Progenitor cell of endocrine pancreas (in vitro differentiated cells): Measurements from ENCODE around the genes JAML and CD3D.

DNA sequence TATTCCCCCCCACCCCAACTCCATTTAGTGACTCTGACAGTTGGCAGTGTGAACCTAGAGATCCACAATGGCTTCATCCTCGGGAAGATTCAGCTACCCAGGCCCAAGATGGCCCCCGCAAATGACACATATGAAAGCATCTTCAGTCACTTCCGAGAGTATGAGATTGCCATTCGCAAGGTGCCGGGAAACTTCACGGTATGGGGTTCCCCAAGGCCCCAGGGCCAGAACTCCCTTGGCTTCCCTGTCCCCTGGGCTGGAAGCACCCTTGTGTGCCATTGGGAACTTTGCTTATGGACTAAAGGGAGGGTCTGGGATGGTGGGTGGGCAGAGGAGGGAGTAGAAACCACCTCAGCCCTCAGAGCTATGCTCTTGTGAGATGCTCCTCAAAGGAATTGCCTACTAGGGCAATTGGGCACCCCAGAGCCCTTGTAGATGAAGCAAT is 7.0 kb downstream of the IL10RA start:
- PRO-cap = no peak

GRCh38 chr11:117997658-117998051 is 11.5 kb downstream of the IL10RA start:
- PRO-cap = no peak

DNA sequence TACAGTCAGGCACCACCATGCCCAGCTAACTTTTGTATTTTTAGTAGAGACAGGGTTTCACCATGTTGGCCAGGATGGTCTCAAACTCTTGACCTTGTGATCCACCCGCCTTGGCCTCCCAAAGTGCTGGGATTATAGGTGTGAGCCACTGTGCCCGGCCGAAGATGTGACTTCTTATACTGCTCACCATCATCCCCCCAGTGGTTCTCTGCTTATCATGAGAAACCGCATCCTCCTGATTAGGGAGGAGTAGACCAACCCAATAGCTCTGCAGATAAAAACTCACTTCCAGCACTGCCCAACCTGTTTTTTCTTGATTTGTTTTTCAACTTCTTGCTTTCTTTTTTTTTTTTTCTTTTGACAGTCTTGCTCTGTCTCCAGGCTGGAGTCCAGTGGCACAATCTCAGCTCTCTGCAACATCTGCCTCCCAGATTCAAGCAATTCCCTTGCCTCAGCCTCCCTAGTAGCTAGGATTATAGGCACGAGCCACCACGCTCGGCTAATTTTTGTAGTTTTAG is 21.4 kb downstream of the IL10RA start:
- PRO-cap = no peak

GRCh38 chr11:118180370-118180855 is 4.0 kb upstream of the SCN2B start:
- PRO-cap = no peak

DNA sequence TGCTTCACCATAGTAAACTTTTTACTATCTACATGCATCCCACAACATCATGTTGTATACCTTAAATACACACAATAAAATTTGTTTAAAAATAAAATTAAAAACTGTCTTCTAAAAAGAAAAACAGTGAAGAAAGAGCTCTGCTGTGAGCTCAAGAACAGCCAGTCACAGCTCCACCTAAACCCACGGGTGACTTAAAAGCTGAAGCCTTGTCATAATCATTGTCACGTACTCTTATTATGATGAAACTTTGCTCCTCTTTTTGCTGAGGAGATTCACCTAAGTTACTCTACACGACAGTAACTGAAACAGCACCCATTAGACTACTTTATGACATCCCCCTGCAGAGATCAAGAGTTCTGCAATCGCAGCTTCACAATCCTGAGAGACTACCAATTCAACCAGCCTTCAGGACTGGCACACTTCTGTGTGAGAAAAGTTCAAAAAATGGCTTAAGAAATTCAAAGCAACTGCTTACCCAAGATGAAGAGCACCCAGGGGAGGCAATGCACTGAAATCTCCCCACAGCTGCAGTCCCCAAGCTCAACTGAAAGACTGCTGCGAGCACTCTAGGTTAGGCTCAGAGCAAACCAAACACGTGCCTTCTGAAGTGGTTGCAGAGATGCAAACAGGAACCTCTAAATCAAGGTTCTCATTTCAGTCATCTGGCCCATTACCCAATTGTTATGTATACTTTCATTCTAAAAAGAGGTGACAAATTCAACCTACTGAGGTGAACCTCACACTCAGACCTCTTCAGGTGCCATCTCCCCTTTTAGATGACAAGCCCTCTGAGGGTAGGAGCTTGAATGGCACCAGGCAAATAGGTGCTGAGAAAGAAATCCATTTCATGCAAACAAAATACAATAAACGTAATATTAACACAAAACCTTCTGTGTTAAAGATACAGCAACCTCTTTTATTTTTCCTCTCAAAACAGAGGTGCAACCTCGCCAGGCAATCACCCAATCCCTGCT is at the start of gene JAML:
JAML (minus strand) TSS at position 549 of the 977 bp plus-strand sequence.
- PRO-cap = no peak

GRCh38 chr11:118263075-118263561 is 979 bp downstream of the MPZL2 start:
- PRO-cap = no peak

- PRO-cap = no peak
These were observed 582 bp downstream of the CD3D start for GRCh38 chr11:118341905-118342341.

DNA sequence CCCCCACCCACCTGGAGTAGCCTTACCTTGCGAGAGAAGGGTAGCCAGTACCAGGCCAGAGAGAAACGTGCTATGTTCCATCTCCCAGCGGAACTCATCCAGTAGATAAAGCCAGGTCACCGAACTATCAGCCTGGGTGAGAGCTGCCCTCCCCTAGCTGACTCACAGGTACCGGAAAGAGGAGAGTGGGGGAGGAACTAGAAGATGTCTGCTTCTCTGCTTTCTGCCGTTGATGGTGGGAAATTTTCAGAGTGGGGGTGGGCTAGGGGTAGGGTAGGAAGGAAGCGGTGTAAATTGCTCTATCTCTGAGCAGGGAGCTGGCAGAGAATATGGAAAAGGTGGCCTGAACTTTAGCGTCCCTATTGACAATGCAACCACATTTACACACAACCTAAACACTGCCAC is at the start of gene CD3D:
CD3D (minus strand) TSS at position 179 of the 405 bp plus-strand sequence.
- PRO-cap = no peak

GRCh38 chr11:118435835-118436304 is 422 bp upstream of the KMT2A start:
- PRO-cap = unidirectional peak, minus-strand start at chr11:118436000; bidirectional peak, plus-strand start at chr11:118436497, minus-strand start at chr11:118436051

- PRO-cap = no peak
These were observed 35.9 kb downstream of the KMT2A start for GRCh38 chr11:118471929-118472946.

DNA sequence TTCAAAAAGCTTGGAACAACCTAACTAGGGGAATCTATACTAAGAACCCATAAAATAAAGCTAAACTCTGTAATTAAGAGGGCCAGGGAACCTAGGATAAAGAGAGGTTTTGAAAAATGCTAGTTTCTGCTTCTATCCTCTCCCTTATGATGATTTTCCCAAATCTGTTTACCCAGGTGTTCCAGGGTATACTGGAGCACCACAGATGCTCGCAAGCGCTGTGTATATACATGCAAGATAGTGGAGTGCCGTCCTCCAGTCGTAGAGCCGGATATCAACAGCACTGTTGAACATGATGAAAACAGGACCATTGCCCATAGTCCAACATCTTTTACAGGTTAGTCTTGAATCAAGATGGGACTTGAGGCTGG is 26.5 kb upstream of the TTC36 start:
- PRO-cap = no peak

DNA sequence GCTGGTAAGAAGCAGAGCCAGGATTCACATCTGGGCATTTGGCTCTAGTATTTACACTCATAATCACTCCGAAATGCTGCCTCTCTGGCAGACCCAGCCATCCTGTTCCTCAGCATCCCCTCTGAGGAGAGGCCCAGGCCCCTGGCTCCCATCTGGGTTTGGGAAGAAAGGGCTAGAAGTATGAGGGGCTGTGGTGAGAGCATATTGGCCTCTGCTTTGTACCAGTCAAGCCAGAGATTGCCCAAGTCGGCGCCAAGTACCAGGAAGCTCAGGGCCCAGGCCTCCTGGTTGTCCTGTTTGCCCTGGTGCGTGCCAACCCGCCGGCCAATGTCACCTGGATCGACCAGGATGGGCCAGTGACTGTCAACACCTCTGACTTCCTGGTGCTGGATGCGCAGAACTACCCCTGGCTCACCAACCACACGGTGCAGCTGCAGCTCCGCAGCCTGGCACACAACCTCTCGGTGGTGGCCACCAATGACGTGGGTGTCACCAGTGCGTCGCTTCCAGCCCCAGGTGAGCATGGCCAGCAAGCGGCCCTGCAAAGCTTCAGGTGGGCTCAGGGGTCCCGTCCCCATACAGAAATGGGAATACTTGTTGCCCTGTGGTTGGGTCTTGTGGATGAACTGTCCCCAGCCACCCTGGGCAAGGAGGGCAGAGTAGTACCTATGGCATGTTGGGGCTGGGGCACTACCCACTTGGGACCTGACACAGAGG is 1.9 kb downstream of the TMEM25 start:
- PRO-cap = no peak

GRCh38 chr11:118605362-118605917 is 2.0 kb upstream of the PHLDB1 start:
- PRO-cap = no peak

DNA sequence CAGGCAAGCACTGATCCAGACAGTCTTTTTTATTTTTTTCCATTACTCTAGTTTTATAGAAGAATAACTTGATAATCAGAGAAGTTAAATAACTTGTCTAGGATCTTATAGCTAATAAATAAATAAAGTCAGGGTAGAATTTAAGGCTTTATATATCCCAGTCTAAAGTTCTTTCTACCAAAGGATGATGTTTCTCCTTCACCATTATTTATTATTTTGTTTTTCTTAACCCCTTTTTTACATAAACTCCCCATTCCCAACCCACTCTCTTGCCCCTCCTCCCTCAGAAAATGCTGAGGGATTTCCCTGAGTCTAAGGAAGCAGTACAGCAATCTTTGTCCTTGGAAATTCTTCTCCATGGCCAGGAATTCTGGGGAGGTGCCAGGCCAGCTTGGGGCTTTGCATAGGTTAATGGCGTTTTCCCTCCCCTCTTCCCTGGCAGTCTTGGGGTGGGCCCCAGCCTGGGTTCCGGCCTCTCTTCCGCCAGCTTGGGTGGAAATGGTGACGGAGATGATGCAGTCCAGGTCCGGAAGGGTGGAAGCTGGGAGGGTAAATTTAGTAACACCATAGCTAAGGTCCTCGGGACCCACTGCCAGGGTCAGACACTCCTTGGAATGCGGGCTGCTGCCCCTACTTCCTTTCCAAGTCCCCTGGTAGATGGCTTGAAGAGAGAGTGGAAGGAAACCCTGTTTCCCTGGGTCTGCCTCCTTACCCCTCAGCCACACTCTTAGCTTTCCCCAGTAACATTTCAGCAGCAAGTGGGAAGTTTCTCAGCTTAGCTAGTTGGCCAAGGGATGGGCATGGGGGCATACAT is 4.9 kb downstream of the PHLDB1 start:
- PRO-cap = no peak

GRCh38 chr11:118620544-118620881 is 13.1 kb downstream of the PHLDB1 start:
- PRO-cap = no peak

DNA sequence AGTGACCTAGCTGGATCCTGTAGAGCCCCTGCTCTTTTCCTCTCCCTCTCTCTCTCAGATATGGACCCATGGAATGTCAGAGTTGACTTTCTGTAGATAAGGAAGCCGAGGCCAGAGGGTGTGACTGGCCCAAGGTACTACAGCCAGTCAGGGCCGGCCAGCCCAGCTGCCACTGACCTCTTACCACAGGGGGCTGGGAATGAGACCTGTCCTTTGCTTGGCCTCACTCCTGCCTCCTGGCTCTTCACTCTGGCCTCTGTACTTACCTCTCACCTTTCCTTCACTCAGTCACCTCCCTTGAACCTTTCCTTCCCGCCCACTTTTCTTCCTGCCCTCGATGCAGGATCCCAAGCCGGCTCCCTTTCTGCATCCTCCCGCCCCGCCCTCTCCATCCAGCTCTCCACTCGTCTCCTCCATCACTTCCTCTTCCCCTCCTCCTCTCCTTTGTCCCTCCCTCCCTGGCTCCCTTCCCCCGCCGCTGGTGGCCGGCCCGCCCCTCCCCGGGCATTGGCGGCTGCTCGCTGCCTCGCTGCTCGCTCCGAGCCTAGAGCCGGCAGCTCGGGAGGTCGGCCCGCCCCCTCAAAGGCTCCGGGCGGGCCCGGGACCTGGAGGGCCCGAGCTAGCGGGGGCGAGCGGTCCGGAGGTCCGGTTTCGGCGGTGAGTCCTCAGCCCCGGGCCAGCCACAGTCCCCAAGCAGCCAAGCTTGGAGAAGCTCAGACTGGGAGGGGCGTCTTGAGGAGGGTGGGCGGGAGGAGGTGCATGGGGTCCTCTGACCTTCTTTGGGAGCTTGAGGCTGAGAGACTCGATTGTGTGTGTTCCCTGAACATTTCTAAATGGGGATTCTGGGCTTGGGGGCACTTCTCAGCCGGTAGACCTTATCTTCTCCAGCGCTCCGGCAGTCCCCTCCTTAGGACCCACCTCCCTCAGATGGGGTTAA is 13.7 kb downstream of the PHLDB1 start:
- PRO-cap = bidirectional peak, plus-strand start at position 209 of the sequence, minus-strand start at position 62 of the sequence; bidirectional peak, plus-strand start at position 582 of the sequence, minus-strand start at position 251 of the sequence; unidirectional peak, minus-strand start at position 705 of the sequence

DNA sequence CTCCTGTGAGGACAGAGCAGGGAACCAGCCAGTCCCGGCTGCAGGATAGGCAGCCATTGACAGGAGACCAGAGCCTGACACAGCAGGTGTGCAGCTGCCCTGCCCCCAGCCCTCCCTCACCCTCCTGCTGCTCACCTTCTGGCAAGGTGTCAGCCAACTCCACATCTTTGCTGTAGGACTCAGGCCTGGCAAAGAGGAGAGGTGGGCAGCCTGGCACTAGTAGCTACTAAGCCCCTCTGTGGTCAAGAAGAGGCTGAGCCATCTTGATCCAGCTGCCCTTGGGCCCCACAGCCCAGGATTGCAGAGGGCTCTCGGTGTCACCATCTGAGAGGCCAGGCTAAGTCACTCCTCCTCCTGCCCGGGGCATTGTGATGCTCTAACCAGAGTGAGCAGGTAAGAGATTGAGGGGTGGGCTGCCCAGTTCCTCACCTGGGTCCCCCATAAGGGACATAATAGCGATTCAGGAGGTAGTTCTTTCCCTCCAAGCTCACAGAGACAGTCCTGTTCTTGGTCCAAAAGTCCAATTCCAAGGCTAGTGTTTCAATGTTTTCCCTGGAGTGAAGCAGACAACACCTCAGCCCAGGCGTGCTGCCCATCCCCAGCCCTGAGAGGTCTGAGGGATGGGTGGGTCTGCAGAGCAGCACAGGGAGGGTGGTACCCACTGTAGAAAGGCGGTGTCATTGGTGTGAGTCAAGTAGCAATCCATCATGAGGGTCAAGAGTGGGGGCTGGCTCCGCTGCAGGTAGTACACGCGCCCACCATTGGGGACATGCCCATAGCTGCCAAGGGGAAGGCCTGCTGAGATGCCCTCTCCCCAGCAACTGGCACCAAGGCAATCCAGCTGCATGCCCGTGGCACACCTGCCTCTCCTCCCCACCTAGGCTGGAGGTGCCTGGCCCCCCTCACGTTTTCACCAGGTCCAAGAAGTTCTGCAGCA is 18.5 kb downstream of the TREH start:
- PRO-cap = no peak

DNA sequence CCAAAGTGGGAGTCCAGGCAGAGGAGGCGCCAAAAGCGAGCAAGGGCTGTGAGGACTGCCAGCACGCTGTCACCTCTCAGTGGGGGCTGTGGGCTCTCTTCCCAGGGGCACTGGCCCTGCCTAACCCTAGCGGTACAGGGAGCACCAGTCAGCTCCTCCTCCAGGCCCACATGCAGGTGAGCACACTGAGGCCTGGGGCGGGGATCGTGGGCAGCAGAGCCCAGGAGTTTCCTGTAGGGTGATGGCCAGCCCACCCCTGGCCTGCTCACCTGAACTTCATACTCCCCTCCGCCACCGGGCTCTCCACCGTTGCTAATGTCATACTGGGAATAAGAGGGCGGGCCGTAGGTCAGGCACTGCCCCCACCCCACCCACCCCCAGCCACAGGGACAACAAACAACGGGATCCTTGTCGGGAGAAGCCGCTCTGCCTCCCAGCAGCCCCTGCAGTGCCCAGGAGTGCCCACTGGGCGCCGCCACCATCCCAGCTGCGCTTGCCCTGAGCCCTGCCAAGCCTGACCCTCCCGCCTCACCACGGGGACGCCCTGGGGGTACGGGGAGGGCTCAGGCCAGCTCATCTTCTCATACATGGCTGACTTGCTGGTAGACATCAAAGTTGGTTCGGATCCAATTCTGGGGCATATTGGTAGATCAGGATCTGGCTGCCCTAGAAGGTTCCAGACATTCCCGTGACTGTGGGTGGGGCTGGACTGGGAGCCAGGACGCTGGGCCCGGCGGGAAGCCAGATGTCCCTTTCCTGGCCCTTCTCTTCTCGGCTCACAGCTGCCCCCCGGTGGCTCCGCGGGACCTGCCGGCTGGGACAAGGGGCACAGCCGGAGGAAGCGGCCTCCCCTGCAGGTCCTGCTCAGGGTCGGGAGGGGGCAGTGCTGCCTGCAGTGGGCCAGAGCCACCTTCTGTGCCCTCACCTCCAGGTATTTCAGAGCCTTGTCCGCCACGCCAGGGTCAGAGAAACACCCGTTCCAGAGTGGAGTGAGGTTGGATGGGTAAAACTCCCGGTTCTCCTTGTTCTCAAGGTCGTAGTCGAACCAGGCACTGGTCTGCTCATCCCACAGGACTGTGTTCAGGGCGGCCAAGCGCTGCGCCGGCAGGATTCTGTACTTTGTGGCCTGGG is 10.4 kb upstream of the TREH start:
- PRO-cap = bidirectional peak, plus-strand start at position 392 of the sequence, minus-strand start at position 305 of the sequence; bidirectional peak, plus-strand start at position 965 of the sequence, minus-strand start at position 711 of the sequence

GRCh38 chr11:118700156-118700740 is 20.8 kb upstream of the TREH start:
- PRO-cap = no peak

DNA sequence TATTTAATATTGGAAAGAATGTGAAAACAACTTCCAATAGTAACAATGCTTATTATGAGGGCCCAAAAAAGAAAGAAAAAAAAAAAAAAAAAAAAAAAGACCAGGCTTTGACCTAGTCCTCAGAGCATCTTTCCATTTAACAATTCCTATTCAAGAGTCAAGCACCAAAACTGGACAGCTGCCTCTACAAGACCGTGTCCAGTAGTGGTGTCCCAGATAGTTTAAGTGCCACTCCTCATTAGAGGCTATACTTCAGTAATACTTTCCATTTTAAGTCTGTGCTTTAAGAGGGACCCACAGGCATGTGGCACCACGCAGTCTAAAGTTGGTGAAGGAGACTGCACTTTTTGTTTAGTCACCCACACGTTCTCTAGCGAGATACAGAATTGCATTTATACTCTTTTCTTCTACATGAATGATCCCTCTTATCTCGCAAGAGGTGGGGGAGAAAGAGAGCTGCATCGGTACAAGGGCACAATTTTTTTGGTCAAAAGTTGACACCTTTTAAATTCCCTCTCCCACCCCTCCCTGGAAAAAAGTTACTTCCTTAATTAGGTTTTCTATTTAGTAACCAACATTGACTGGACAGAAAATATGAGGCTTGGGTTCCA is 41.6 kb downstream of the DDX6 start:
- PRO-cap = no peak